ENCODE measurements around the genes EBF1, SLU7, GABRA1 and CCNG1.

DNA sequence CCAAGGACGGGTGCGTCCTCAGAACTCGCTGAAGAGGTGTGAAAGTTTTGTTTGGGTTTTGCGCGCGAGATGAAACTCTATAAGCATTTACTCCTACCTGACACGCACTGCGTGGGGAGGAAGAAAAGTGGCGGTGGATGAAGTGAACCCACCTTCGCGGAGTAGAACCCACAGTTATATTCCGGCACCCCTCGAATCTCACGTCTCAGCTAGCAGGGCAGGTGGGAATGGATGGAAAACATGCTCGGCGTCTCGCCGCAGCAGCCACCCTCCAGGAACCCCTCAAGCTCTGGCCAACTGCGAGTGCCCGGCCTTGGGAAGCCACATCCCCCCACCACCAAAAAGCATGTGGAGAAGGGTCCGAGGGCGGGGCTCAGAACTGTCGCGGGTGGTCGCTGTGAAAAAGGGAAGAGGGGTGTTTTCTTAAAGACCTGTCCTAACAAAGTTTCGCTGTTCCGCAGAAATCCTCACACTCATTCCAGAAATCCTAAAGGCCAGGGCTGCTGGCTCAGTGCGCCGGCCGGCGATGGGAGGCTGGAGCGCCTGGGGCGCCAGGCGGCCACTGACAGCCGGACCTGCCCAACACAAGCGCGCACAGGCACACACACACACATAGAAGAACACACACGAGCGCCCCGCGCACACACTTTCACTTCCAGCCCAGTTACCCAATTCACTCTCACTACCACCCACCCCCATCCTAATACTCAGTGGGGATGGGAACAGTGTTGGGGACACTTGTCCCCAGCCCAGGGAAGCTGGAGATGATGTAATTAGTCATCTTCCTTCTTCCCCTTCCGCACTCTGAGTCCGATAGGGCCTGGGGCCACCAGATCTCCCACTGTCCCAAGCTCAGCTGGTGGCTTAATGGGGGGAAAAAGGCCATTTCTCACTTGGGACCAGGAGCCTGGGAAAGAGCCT, 2.1 kb downstream of the EBF1 start:
- PRO-cap, result bidirectional peak, plus-strand start at position 710 of the sequence, minus-strand start at position 622 of the sequence

DNA sequence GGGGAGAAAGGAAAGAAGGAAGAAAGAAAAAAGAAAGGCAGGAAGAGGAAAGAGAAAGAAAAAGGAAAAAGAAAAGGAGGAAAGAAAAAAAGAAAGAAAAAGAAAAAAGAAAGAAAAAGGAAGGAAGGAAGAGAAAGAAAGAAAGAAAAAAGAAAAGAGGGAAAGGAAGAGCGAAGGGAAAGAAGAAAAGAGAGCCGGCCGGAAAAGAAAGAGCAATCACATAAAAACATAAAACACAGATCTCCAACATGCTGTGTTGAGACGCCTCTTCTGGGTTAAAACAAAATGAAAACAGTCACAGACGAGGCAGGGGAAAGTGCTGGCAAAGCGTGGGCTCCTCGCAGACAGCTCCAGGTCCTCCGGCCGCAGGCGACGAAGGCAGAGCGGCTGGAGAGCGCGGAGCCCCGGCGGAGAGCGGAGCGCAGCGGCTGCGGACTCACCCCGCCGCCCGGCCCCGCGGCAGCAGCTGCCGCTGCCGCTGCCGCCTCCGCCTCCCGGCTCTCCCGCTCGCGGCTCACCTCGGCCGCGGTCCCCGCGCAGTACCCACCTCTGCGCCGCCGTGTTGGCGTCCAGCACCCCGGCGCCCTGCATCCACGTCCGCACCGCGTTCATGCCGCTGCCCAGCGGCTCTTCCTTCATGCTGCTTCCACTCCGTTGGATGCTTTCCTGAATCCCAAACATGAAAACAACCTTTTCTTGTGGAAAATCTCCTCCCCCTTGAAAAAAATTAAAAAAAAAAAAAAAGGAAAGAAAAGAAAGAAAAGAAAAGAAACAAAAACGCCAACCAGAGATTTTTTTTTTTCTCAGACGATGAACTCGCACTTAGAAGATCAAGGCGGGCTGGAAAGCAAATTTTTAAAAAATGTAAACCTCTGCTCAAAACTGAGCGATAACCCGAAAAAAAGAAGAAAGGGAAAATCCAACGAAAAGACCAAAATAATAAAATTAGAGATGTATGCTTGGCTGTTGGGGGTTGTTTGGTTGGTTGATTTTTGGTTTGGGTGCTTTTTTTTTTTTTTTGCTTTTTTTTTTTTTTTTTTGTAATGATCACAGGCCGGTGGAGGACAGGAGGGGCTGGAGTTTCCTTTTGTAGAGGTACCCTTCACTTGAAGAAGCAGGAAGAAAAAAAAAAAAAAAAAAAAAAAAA, at the start of gene EBF1:
Gene EBF1, minus strand, starts transcription at position 1,119 of the 1,147 bp plus-strand sequence.
- PRO-cap, result unidirectional peak, minus-strand start at position 516 of the sequence; unidirectional peak, minus-strand start at position 668 of the sequence

DNA sequence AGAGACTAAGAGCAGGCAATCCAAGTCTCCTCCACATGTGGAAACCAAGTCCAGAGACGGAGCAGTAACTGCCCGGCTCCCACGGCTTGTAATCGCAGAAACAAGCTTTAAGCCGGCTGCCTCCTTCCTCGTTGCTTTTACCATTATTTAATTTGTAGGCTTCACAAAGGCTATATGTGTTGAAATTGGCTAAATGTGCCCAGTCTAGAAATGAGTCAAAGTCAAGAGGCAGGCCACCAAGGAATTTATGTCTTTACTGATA, 33.3 kb upstream of the EBF1 start:
- PRO-cap, result unidirectional peak, minus-strand start at position 145 of the sequence

- PRO-cap, result no peak
These were observed 50.8 kb downstream of the RNF145 start for GRCh38 chr5:159158218-159159250.

- PRO-cap, result no peak
These were observed 26.5 kb downstream of the RNF145 start for GRCh38 chr5:159182668-159183465.

- PRO-cap, result no peak
These were observed 13.2 kb downstream of the RNF145 start for GRCh38 chr5:159195889-159196759.

DNA sequence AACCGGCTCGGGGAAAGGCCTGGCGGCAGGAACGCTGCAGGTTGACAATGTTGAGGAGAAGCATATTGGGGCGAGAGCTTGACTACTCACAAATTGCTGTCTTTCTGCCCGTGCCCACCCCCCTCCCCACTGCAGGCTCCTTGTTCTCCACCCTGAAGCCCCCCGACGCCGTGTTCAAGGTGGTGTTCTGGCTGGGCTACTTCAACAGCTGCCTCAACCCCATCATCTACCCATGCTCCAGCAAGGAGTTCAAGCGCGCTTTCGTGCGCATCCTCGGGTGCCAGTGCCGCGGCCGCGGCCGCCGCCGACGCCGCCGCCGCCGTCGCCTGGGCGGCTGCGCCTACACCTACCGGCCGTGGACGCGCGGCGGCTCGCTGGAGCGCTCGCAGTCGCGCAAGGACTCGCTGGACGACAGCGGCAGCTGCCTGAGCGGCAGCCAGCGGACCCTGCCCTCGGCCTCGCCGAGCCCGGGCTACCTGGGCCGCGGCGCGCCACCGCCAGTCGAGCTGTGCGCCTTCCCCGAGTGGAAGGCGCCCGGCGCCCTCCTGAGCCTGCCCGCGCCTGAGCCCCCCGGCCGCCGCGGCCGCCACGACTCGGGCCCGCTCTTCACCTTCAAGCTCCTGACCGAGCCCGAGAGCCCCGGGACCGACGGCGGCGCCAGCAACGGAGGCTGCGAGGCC, 37.1 kb upstream of the TTC1 start:
- PRO-cap, result no peak

DNA sequence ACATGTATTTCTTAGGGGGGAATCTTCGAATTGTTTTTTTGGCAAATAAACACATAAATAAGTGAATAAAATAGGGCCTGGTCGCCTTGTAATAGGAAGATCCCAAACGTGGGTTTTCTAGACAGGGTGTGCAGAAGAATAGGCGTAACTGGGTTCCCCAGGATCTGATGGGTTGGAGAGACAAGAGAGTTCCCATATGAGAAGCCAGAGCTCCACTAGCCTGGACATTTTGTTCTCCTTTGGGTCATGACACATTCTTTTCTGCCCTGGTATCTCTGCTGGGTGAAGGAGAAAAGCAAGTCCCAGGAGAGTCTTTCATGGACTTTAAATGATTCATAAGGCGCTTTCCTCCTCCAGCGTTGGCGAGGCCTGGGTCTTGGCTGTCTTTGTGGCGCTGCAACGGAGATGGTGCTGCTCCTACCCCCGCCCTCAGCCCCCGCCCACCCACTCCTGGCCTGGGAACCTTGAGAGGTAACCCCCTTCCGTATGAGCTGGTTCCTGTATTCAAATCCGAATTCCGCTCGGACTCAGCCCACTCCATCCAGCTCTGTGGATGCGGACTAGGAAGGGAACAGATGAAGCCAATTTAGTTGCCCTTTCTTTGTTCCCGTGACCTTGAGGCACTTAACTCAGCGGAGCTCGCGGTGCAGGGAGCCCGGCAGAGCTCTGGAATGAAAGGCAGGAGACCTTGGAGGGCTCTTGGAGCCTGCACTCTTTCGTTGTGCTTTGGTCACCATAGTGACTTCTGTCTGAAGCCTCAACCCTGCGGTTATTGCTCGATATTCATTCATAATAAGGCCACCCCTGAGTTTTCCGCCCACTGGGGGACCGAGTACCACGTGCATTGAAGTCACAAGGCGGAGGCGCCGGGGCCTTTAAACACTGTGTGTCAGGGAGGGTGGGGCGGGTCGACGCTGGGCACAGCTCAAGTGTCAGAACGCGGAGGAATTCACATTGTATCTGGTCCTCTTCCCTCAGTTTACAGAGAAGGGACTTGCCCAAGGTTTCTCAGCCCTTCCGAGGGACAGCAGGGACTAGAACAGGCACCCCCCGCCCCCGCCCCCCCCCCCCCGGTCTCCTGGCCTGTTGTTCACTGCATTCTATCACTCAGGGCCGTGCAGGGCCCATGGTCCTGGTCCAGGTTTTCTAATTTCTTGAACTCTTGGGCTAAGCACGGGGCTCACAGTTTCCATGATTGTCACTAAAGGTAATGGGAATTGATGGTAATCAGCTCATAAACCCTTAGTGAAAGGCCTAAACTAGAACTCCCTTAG, 14.1 kb upstream of the PWWP2A start:
- PRO-cap, result no peak

GRCh38 chr5:160293789-160294273, 18.5 kb downstream of the CCNJL start:
- PRO-cap, result no peak

DNA sequence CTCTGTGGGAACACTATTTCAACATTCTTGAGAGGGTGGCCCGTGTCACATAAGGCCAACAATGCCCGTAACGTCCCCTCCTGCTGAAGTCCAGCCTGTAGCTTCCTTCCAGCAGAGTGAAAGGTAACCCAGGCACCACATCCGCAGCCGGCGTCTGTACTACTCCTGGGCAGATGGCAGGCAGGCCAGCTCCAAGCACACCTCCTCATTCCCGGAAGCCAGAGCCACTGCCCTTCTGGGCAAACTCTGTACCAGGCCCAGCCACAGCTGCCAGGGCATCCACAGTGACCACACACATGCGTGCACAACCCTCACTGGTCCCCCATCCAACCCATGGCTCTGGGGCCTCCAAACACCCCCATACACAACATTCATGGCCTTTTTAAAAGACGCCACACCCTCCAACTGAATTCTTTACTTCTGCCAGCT, 18.1 kb downstream of the CCNJL start:
- PRO-cap, result no peak

GRCh38 chr5:160311429-160311752, 973 bp downstream of the CCNJL start:
- PRO-cap, result no peak

DNA sequence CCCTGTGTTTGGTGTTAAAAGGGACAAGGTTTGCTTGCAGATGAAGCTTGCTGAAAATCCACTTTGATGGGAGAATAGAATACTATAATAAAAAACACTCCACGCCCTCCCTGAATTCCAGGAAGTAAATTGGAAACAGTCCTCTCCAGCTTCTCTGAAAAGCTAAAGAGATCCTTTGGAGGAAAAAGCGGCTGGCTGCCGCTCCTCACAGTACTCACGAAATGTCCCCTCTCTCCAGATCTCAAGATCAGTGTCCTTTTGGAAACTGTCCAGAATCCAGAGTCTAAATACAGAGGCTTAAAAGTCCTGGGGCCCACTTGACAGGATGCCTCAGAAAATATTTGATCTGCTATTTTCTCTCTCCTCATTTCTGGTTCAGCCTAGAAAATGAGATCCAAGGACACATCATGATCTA, 7.3 kb downstream of the C1QTNF2 start:
- PRO-cap, result no peak

- PRO-cap, result no peak
These were observed 5.4 kb downstream of the SLU7 start for GRCh38 chr5:160413450-160413859.

GRCh38 chr5:160418403-160419362, at the start of gene SLU7:
TSS of gene SLU7 (minus strand) at chr5:160419081.
- PRO-cap, result bidirectional peak, plus-strand start at chr5:160419253, minus-strand start at chr5:160419081

DNA sequence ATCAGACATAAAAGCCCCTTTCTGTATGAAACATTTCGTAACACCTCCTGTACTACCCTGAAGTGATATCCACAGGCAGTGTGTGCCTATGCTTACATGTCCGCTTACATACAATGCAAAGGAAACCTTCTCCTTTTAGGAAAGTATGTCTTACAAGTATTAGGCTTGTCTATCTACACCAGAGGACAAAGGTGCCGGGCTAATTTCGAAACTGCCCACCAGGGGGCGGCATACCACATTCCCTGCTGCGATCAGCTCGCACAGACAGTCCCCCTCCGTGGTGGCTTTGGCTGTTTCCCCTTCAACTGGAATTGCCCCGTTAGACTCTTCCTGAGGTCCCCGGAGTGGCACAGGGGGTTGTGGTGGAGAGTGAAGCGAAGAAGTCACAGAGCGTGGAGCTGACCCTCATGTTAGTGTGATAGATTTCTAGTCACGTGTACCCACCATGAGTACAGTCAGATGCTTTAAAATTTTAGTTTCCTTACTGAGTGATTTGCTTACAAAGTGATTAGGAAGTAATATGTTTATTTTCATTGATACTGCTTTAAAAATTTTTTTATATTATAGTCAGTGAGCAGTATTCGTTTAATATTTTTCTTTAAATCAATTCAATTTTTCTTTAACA, 17.5 kb downstream of the PTTG1 start:
- PRO-cap, result no peak

DNA sequence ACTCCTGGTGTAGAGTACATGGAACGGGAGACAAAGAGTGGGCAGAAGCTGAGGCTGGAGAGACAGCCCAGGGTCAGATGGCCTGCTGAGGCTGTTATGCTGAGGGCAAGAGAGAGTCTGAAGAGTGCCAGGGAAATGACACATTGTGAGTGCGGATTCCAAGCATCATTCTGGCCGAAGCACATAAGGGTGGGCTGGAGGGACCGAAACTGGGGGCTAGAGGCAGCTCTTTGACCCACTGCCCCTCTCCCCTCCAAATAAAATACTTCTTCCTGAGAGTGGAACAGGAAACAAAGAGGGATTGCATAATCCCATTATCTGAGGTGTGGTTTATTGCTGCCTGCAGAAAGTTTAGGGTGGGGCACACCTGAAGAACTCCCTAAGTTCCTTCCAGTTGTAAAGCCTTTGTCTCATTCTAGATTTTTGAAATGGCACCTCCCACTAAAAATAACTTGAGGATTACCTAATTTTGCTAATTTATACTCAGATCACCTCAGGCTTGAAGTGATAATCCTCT, 158.0 kb downstream of the ATP10B start:
- PRO-cap, result no peak

GRCh38 chr5:161847840-161848761, at the start of gene GABRA1:
TSS of gene GABRA1 (plus strand) at chr5:161848120.
- PRO-cap, result no peak

- PRO-cap, result no peak
These were observed 90.6 kb downstream of the GABRG2 start for GRCh38 chr5:162158200-162158569.

- PRO-cap, result no peak
These were observed 455.8 kb upstream of the CCNG1 start for GRCh38 chr5:162981503-162981998.

DNA sequence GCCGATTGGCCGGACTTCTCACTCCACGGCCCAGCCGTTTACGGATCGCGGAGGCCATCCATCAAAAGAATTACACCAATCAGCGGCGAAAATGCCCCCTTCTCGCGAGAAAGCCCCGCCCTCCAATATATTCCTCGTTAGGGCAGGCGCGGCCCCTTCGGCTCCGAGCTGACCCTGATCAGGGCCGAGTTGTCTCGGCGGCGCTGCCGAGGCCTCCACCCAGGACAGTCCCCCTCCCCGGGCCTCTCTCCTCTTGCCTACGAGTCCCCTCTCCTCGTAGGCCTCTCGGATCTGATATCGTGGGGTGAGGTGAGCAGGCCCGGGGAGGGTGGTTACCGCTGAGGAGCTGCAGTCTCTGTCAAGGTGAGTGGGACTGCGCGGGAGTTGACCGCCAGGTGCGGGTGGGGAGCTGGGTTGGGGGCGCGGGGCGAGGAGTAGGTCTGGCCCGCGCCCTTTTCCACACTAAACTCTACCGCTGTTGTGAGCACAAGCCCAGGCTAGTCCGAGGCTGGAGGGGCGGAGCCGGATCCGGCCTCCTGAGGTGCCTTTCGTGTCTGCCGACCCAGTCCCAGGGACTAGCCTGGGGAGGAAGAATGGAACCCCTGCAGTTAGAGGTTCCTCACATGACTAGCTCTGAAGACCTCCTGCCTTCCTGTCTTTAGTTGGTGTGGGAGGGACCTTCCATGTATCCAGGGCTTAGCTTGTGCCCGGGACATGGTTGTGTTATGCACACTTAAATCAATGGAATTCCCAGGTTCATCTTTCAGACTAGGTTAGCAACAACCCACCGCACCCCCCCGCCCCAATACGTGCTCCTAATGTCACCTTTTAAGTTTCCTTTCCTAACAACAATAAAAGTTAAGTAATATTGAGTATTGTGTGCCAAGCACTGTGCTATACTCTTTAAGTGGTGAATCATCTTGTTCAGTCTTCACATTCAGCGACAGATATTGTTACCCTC, at the start of gene CCNG1:
Gene CCNG1, plus strand, starts transcription at position 154 of the 961 bp plus-strand sequence.
- PRO-cap, result bidirectional peak, plus-strand start at position 166 of the sequence, minus-strand start outside the sequence

Measured in right common carotid artery plus branches (tissue), 1 donor.